Monocyte (primary cell): ENCODE measurements around a stretch of chr6.

- PRO-cap, 2 experiments, result no peak in any of the 2 experiments
Observed at GRCh38 chr6:108175783-108176326, 10.0 kb downstream of the NR2E1 start.

- PRO-cap, 2 experiments, result peak in 2 of 2 experiments; most common plus-strand start chr6:108560179 (in 2); most common minus-strand start chr6:108560114 (in 1)
Observed at GRCh38 chr6:108559871-108560476, 743 bp upstream of the FOXO3 start.

DNA sequence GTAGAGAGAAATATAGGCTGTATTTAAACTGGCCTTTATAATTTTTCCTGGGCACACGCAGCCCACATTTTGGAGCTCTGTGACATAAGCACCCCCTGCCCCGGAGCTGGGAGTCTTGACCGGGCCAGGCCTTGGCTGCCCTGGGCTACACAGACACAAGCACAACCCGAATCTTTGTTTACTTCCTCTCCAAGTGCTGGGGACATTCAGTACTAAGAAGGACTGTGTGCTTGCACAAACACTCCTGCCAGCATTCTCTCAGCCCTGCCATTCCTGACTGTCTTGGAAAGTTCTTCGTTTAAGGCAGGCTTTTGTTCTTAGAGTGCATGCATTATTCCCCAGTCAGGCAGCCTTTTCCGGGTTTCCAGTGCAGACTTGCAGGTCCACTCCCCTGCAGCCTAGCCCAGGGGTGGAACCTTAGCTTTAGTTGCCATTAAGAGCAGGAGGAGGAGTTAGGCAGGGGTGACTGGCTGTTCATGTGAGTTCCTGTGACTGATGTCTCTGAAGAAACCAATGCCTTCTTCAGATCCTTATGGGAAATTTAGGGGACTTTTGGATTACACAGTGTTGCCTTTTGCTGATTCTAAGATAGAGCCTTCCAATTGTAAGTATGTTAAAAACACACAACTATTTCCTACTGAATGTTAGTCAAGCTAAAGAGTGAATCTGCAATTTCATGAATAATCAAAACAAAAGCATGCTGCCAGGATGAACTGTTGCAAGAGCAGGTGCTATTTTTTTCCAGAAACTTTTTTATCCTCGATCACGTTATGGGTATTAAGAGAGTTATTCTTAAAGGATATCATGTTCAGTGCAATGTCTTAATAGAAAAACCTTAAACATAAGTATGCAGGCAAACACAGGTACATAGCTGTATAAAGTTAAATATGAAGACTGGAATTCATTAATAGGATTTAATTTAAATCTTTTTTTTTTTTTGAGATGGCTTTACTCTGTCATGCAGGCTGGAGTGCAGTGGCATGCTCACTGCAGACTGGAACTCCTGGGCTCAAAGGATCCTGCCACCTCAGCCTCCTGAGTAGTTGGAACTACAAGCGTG, 28.8 kb downstream of the FOXO3 start:
- PRO-cap, 2 experiments, result no peak in any of the 2 experiments

DNA sequence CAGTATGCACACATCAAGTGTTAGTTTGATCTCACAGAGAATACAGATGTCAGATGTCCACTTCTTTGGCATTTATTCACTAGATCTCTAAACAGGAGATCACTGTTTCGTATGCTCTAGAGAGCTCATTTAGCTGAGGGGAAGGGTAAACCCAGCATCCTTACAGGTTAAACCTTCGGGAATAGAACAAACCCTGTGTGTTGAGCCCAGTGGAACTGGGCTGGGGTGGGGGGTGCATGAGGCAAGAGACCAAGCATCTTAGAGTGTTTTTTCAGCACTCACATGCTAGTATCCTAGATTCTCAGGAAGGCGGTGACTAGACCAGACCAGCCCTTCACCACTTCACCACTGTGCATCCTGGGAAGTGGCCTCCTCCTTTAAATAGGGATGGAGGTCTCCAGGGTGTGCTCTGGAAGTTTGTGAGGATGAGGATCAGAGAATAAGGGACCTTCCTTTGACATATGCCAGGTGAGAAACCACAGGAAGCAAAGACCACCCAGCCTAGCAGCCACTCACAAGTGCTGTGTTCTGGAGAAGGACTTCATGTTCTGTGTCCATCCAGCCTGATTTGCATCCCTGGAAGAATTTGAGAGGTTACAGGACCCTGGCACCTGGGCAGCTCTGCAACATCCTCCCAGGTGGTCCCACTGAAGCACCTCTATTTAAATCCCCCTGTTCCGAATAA, 75.7 kb downstream of the FOXO3 start:
- PRO-cap, 2 experiments, result no peak in any of the 2 experiments

DNA sequence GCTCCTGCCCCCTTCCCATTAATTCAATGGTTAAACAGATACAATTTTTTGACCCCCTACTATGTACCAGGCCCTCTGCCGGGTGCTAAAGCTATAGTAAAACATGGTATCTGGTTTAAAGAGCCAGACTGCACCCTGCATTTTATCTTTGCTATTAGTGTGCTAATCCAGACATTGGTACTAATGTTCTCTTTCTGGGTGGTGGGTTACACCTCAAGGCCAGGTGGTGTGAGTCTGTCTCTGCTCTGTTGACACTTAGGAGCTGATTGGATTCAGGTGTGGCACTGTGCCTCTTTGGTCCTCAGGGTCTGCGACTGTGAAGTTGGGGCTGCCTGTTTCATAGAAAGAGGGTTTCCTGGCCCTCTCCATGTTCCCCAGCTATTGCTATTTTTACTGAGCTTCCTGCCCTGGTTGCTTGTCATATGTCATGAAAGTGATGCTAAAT, 92.5 kb downstream of the FOXO3 start:
- PRO-cap, 2 experiments, result peak in 1 of 2 experiments; most common plus-strand start position 186 of the sequence (in 1)

- PRO-cap, 2 experiments, result no peak in any of the 2 experiments
Observed at GRCh38 chr6:108663294-108664308, 102.9 kb downstream of the FOXO3 start.

- PRO-cap, 2 experiments, result peak in 2 of 2 experiments; most common plus-strand start chr6:108686231 (in 2)
Observed at GRCh38 chr6:108685957-108686425, 125.3 kb downstream of the FOXO3 start.

GRCh38 chr6:108763834-108764484, 84.3 kb upstream of the ARMC2 start:
- PRO-cap, 2 experiments, result no peak in any of the 2 experiments

DNA sequence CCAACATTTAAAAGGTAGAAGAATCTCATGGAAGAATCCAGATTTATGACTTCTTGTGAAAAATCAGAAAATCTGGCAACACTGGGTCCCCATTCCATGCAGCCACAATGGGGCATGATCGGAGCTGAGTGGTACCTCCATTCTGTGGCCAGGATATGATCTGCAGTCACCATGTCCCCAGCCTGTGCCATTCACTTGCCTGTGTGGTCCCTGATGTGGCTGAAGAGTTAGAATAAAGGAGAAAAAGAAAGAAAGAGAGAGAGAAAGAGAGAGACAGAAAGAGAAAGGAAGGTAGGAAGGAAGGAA, 22.0 kb downstream of the ARMC2 start:
- PRO-cap, 2 experiments, result no peak in any of the 2 experiments

GRCh38 chr6:108920762-108921056, 72.5 kb downstream of the ARMC2 start:
- PRO-cap, 2 experiments, result no peak in any of the 2 experiments

- PRO-cap, 2 experiments, result no peak in any of the 2 experiments
Observed at GRCh38 chr6:109002477-109002902, 92.2 kb downstream of the SESN1 start.

DNA sequence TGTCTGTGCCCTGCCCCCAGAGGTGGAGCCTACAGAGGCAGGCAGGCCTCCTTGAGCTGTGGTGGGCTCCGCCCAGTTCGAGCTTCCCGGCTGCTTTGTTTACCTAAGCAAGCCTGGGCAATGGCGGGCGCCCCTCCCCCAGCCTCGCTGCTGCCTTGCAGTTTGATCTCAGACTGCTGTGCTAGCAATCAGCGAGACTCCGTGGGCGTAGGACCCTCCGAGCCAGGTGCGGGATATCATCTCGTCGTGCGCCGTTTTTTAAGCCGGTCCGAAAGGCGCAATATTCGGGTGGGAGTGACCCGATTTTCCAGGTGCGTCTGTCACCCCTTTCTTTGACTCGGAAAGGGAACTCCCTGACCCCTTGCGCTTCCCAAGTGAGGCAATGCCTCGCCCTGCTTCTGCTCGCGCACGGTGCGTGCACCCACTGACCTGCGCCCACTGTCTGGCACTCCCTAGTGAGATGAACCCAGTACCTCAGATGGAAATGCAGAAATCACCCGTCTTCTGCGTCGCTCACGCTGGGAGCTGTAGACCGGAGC, 131.5 kb downstream of the CD164 start:
- PRO-cap, 2 experiments, result no peak in any of the 2 experiments

DNA sequence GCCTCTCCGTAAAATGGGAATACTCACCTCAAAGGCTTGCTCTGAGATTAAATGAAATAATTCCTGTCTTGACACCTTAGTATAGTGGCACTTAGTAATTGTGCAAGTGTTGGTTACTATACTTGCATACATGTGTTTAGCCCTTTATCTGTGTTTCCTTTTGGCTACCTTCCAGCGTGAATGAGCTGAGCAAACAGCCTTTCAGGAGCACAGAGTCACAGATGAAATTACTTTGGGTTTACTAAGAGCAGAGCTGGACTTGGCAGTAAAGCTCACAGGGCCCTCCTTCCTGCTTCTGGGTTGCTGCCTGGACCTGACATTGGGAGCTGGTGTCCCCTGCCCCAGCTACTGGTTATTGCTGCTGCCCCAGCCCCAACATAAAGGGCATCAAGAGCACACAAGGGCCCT, 32.7 kb downstream of the CD164 start:
- PRO-cap, 2 experiments, result no peak in any of the 2 experiments

DNA sequence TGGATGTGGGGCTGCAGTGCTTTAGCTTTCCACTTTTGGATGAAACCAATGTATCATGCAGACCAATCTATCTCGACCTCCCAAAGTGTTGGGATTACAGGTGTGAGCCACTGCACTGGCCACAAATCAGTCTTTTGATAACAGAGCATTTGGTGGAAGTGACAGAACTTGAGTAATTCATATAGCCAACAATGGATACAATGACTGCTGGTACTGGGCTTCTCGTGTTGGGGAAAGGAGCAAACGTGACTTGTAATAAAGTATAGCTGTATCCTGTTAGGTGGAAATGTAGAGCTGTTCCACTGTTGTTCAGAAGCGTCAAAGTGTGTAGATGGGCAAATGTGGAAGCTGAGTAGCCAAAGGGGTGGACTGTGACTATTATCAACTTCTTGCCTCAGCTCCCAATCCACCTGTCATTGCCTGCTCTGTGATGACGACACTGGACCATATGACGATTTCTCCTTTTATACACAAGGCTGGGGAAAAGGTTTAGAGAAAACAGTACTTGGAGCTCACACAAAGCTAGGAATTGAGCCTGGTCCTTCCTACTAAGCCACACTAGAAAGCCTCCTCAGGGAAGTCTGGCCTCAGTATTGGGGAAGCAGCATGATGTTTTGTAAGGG, 20.2 kb downstream of the CD164 start:
- PRO-cap, 2 experiments, result no peak in any of the 2 experiments

GRCh38 chr6:109374332-109375246, 7.7 kb downstream of the CD164 start:
- PRO-cap, 2 experiments, result peak in 2 of 2 experiments; most common minus-strand start chr6:109374816 (in 1)

DNA sequence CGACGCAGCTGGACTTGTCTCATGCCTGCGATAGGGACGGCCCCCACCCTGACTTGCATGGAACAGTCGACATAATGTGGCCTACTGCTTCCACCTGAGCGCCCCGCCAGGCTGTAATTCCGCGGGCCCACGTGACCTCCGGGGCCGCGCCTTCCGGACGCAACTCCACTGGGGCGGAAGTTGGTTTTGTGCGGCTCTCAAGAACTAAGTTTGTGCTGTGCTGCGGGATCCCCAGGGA, 350 bp upstream of the CD164 start:
- PRO-cap, 2 experiments, result peak in 2 of 2 experiments; most common plus-strand start position 207 of the sequence (in 2); most common minus-strand start position 113 of the sequence (in 1)

- PRO-cap, 2 experiments, result no peak in any of the 2 experiments
Observed at GRCh38 chr6:109384036-109384346, 1.7 kb upstream of the CD164 start.

GRCh38 chr6:109384347-109385057, 2.2 kb upstream of the CD164 start:
- PRO-cap, 2 experiments, result peak in 2 of 2 experiments; most common plus-strand start chr6:109384681 (in 1); most common minus-strand start chr6:109384542 (in 2)

DNA sequence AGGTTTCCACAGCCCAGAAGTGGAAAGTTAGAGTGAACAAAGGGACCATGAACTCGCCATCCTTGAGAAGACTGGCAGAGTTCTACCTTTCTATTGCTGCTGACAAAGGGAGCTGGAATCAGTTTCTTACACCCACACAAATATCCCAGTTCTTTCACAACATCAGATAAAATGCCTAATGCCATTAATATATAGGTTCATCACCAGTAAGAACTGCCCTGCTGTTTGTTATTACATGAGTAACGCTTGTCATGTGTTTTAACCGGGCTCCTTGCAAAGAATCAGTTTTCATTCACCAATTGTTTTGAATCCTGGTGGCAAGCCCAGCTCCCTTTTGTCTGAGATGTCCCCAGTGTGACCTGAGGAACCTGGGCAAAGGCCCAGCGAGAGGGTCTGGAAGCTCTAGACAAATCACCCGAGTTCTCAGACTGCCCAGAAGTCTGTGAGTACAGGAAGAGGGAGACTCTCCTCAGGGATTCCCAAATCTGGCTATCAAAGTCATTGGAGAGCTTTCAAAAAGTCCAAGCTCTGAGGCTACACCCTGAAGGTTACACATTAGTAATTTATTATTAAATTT, 7.5 kb upstream of the CD164 start:
- PRO-cap, 2 experiments, result no peak in any of the 2 experiments

DNA sequence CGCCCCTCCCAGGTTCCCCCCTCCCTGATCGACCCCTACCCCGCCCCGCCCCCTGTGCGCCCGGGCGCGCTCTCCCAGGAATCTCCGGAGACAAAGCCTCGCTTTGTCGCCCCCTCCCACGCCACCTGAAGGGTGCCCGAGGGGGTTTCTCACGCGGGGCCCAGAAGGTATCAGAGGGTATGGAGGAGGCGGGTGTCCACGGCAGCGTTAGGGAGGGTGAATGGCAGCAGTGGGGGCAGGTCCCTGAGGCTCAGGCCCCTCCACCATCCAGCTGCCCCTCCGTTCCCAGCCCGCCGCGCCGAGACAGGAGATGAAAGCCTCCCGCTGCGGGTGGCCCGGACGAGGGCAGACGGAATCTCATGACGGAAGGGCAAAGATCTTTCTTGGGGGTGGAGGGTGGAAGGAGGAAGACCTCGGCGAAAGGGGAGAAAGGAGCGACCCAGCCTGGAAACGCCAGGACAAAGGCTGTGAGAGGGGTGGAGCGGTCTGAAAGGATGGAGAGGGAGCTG, 510 bp downstream of the MICAL1 start:
- PRO-cap, 2 experiments, result peak in 2 of 2 experiments; most common plus-strand start position 383 of the sequence (in 2); most common minus-strand start position 160 of the sequence (in 1)